Rectum (tissue), 1 donor: ENCODE measurements around a stretch of chr11.

GRCh38 chr11:43557462-43558167 is 122.9 kb upstream of the HSD17B12 start:
- PRO-cap: no peak

- PRO-cap: no peak
Measured at GRCh38 chr11:43692662-43693408, 12.3 kb downstream of the HSD17B12 start.

DNA sequence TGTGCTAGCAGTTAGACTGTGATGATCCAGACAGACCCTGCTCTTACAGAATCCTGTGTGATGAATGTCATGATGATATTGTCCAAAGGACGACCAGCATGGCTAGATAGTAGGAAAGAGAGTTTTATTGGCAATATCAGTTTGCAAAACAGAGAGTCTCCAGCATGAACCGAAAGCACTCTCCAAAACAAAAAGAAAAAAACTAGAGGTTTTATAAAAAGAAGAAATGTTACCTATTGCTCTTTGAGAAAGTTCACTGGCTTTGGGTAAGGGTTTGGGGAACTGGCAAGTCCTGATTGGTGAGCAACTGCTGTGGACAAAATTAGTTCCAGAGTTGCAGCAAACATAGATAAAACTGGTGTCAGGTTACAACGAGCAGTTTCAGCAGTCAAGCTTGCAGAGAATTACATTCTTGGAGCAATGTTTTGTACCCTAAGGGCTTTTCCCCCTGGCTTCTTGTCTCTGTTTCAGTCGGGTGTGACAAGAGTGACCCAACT is 58.2 kb downstream of the HSD17B12 start:
- PRO-cap: no peak

- PRO-cap: no peak
Measured at GRCh38 chr11:44566943-44567565, 1.6 kb downstream of the CD82 start.

- PRO-cap: no peak
Measured at GRCh38 chr11:44572711-44573459, 7.4 kb downstream of the CD82 start.

GRCh38 chr11:44576968-44578065 is 11.9 kb downstream of the CD82 start:
- PRO-cap: no peak

DNA sequence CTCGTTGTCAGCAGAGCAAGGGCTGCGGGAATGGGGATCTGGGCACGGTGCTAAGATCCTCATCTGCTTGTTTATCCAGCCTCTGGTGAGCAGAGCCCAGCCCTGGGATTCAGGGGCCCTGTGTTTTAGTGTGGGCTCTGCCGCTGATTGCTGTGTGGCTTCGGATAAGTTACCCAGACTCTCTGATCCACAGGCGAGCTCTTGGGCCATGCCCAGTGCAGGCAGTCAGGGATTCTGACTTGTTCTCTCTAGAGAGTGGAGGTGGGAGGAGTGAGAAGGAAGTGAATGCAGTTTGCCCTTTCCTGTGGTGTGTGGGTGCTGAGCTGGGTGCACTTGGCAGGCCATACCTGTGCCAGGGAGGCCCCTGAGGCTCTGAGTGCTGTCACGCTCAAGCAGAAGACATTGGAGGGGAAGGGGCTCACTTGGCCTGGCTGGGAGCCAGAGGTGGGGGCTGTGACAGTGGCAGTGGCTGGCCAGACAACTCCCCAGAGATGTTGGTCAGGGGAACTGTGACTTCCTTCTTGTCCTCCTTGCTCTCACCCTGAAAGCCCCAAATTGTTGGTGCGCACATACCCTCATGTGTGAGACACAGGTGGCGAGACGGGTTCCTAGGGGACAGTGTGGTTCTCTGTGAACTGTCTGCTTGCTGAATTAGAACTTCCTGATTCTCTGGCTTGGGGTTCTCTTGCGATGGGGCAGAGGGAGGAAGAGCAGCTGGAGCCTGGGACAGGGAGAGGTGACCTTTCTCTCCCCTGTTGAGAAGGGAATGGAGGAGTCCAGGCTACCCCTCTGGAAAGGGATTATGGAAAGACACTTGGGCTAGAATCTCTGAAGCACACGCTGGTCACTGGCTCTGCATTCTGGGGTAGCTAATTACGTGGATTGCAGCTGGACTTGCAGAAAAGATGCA is 43.8 kb downstream of the CD82 start:
- PRO-cap: no peak

- PRO-cap: no peak
Measured at GRCh38 chr11:44611563-44612242, 46.2 kb downstream of the CD82 start.

GRCh38 chr11:44634144-44635119 is 69.0 kb downstream of the CD82 start:
- PRO-cap: no peak

- PRO-cap: no peak
Measured at GRCh38 chr11:44932146-44933120, 18.2 kb downstream of the TP53I11 start.

GRCh38 chr11:44945061-44945524 is 5.6 kb downstream of the TP53I11 start:
- PRO-cap: no peak

- PRO-cap: no peak
Measured at GRCh38 chr11:44946990-44947776, 3.5 kb downstream of the TP53I11 start.

DNA sequence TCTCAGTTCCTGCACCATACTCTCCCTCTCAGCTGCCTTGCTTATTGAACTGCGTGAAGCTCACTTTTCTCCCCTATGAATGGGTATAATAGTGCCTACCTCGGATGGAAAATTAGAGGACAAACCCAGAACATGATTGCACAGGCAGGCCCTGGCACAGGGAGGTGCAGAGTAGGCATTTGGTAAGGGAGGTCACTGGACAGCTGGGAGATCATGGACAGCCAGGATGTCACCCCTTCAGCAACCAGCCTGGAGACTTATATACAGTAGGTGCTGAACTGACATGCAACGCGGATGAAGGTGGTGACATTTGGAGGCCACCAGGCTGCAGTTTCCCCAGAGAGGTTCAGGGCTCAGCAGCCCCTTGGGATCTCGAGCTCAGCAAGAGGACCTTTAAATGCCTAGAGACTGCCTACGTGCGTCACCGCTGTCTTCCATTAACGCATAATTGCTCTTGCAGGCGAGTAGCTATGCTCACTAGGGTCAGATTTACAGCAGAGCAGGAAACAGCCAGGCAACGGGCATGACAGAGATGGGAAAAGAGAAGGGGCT is 78.5 kb upstream of the TP53I11 start:
- PRO-cap: no peak

DNA sequence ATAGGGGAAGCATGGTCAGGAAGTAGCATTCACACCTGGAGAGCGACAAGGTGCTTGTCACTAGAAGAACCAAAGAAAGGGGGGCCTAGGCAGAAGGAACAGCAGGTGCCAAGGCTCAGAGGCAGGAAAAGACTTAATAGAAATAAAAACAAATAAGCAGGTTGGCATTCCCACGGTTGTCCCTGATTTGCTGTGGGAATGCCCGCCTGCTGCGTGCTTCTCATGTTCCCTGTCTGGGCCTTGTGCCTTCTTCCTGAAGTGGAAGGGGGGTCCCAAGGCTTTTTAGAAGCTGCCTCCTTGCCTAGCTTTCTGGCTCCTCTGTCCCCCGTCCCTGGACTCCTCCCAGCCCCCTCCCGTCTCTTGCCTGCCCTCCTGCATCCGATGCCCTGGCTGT is 54.7 kb upstream of the PRDM11 start:
- PRO-cap: no peak

- PRO-cap: no peak
Measured at GRCh38 chr11:45229076-45229952, 56.8 kb downstream of the SYT13 start.

- PRO-cap: no peak
Measured at GRCh38 chr11:45664439-45664961, 922 bp downstream of the CHST1 start.

- PRO-cap: no peak
Measured at GRCh38 chr11:45665893-45666257, 453 bp upstream of the CHST1 start.

- PRO-cap: bidirectional peak, plus-strand start at chr11:45804406, minus-strand start at chr11:45804260
Measured at GRCh38 chr11:45803770-45804849, 839 bp upstream of the SLC35C1 start.

DNA sequence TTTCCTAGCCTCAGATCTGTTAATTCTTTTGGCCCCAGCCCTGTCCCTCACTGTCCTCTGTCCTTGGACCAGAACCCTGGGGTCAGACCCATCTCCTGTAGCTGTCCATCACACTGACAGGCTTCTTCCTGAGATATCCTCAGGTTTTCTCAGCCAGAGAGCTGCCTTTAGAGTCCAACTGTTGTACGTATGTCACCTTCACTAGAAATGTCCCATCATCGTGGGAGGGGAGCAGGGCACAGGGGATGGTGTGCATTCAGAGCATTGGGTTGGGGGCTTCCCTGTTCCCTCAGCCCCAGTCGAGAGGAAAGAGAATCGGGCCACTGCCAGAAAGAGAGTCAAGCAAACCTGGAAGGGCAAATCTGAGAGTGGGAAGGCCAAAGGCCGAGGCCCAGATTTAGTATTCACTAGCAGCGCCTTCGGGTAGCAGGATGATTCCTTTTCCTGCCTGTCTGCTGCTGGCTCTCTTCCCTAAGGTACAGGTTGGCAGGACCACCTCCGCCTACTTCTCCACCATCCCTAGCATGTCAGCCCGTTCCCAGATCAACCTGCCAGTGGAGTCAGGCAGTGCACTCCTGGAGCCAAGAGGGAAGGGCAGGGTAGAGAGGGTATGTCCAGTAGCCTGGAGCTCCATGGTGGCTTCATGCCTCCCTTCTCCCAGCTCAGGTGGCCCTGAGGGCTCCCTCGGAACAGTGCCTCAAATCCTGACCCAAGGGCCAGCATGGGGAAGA is 2.9 kb upstream of the MAPK8IP1 start:
- PRO-cap: unidirectional peak, plus-strand start at position 135 of the sequence

GRCh38 chr11:45884619-45885066 is 808 bp upstream of the MAPK8IP1 start:
- PRO-cap: no peak